ENCODE results near the genes FBXO21, NOS1, RFC5, TMEM233 and CIT.

- PRO-cap, result no peak
Observed at GRCh38 chr12:117140561-117141668, 41.7 kb upstream of the TESC start.

DNA sequence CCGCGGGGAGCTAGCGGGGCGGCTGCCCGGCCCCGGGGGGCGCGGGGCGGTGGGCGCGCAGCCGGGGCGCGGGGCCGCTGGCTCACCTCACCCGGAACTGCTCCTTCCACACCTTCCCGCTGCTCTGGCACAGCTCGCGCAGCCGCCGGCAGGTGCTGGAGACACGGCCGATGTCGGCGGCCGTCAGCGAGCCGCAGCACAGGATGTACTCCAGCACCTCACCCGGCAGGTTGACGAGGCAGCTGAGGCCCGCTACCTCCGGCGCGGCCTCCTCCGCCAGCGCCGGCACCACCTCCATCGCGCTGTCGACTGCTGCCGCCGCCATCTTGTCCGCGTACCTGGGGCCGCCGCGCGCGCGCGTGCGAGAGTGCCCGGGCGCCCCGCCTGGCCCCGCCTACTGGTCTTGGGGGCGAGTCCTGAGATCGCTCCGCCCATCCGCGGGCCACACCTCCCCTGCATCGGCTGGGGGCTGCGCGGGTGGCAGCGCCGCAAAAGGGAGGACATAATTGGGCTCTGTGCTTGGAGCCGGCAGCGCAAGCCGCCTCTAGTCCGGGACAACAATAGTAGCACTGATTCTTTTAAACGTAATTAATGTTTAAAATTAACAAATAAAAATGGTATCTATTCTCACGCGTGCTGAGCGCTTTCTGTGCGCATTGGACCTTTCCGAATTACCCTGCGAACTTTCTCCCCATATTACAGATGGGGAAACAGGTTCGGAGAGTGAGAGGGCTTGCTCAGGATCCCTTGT, at the start of gene FBXO21:
TSS of gene FBXO21 (minus strand) at position 339 of the 751 bp plus-strand sequence.
- PRO-cap, result bidirectional peak, plus-strand start at position 462 of the sequence, minus-strand start at position 334 of the sequence

GRCh38 chr12:117360883-117361846, at the start of gene NOS1:
NOS1 (minus strand) TSS chr12:117361626.
- PRO-cap, result no peak

DNA sequence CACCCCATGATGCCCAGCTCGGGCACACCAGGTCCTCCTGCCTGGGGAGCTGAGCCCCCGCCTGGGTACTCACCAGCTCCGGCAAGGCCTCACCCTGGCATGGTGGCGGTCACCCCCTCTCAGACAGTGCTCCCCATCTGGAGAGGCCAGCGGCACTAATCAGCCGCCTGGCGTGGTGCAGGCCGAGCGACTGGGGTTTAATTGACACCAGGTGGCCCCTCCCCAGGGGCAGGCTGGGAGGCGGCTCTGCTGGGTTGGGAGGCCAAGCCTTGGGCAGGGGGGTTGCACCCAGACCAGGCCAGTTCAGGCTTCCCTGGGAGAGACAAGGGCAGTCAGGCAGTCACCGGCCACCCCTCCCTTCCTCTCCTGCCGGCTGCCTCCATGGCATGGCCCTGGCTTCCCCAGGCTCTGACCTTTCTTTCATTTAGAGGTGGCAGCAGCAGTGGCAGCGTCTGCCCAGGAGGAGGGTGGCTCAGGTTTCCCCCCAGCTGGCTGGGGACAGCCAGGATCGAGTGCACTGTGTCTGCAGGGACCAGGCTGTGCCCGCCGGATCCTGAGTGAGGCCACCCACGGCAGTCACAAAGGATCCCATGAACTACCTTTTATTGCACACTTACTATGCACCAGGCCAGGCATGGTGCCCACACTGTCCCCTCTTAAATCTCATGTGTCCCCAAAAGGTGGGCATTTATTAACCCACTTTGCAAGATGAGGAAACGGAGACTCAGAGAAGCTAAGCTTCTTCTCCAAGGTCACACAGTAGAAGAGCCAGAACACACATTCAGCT, 78.2 kb upstream of the NOS1 start:
- PRO-cap, result no peak

DNA sequence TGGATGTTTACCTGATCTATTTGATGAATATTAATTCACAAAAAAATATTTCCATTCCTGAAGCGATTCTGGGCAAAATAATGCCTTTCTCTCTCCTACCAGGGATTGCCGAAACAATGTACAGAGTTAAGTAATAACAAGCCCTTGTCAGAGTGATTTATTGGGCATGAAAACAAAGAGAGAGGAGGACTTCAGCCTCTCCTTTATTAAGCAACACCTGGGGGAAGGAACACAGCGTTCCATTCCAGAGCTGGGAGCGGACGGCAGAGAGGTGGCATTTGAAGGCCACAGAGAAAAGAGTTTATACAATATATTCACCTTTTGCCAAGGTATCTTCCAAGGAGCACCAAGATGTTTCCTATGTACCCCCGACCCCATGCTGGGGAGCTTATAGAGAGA, 165.8 kb downstream of the KSR2 start:
- PRO-cap, result no peak

- PRO-cap, result bidirectional peak, plus-strand start at chr12:118016771, minus-strand start at chr12:118016543
Observed at GRCh38 chr12:118016421-118017258, at the start of gene RFC5. RFC5 (plus strand) TSS chr12:118016703.

- PRO-cap, result no peak
Observed at GRCh38 chr12:118098071-118098669, 5.6 kb downstream of the VSIG10 start.

DNA sequence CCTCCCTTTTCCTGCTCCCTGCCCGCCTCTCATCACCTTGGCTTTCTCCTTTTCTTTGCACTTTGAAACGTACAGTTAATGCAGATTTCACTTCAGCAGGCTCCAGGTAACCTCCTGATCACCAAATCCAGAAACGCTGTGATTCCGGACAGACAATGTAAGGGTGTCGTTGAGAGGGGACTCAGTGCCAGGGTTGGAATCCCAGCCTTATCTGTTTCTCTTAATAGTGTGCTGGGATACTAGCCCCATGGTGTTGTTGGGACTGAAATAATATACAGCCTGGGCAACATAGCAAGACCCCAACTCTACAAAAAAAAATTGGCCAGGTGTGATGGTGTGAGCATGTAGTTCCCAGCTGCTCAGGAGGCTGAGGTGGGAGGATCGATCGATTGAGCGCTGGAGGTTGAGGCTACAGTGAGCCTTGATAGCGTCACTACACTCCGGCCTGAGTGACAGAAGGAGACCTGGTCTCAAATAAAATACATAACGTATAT, 1.2 kb downstream of the PEBP1 start:
- PRO-cap, result no peak

- PRO-cap, result no peak
Observed at GRCh38 chr12:118308051-118308387, 64.7 kb downstream of the TAOK3 start.

GRCh38 chr12:118374813-118375484, 1.4 kb upstream of the SUDS3 start:
- PRO-cap, result no peak

GRCh38 chr12:118498140-118498607, 121.8 kb downstream of the SUDS3 start:
- PRO-cap, result no peak

DNA sequence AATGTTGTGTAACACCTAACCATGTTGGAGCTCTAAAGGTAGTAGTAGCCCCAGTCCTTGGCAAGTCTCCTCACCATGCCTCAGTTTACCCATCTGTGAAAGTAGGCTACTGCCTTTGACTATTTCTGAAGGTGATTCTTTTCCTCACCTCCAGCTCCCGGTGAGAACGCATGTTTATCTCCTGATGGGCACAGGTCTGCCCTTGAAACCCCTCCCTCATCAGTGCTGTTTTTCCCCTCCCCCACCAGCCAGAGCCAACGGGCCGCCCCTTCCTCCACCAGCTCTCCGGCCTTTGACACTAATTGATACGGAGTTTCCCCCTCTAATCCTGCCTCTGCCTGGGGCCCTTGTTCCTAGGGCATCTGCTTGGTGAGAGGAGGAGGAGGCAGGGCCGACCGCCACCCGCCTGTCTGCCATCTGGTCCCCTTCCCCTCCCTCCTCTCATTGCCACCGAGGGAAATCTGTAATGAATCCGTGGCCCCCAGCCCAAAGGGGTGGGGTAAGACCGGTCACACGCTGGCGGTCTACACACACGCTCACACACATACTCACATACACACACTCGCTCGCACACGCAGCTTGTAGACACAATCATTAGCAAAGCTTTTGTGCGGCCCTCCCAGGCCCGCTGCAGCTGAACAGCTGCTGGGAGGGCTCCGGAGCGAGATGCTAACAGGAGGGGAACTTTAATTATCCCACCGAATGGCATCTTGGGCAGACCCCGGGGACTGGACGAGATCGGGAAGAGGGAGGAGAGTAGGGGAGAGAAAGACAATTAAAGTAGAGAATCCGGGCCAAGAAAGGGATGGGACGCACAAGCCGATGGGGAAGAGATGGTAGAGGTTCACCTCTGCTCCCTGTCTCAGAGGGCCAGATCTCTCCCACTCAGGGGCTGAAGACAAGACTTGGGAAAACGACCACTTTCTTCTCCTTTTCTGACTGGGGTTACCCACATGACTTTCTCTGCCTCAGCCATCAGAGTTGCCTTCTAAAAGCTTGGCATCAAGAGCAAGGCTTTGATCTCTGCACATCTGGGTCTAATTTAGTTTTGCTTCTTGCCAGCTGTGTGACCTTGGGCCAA, 27.5 kb downstream of the SRRM4 start:
- PRO-cap, result no peak

DNA sequence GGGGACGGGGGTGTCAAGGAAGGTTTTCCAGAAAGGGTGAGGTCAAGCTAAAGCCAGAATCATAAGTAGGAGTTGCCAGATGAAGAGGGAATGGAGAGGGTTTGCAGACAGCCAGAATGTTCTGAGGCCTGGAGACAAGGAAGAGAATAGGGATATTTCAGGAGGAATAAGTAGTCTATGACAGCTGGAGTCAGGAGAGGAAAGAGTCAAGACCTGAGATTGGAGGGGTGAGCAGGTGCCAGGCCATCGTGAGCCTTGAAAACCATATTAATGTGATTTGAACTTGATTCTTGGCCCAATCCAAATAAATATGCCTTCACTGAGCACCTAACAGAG, 29.2 kb upstream of the HSPB8 start:
- PRO-cap, result no peak

GRCh38 chr12:119593302-119594060, at the start of gene TMEM233:
TMEM233 (plus strand) TSS chr12:119593774.
- PRO-cap, result no peak

DNA sequence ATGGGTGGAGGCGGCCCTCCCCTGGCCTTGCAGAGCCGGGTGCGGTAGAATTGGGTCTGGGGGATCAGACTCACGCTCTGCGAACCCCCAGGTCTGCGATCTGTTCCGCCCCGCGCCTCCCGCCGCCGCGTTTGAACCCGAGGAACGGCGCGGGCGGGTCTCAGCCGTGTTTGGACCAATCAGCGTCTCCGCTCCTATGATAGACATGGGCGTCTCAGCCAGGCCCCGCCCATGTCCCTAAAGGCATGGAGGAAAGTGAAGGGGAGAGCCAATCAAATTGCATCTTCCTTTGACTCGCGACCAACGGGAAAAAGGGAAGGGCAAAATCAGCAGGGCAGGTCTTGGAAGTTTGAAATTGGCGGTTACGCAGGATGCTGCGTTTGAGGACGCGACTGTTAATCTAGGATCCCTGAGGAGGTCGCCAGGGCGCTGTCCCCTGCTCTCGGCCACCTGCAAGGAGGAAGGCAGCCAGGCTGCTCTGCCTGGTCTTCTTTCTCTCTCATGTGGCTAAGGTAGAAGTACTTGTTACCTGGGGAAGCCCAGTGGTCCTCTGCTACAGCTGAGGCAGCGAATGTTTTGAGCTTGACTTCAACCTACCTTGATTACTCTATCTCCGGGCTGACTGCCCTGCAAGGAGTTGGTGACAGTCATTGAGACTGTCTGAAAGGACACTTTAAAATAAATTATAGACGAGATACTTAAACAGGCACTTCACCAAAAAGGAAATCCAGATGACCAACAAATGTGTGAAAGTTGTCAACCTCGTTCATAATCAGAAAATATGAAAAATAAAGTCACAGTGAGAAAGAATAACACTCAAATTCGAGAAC, at the start of gene CIT:
TSS of gene CIT (minus strand) at position 146 of the 830 bp plus-strand sequence.
- PRO-cap, result bidirectional peak, plus-strand start at position 401 of the sequence, minus-strand start at position 127 of the sequence

- PRO-cap, result no peak
Observed at GRCh38 chr12:119989711-119989938, 589 bp downstream of the BICDL1 start.

DNA sequence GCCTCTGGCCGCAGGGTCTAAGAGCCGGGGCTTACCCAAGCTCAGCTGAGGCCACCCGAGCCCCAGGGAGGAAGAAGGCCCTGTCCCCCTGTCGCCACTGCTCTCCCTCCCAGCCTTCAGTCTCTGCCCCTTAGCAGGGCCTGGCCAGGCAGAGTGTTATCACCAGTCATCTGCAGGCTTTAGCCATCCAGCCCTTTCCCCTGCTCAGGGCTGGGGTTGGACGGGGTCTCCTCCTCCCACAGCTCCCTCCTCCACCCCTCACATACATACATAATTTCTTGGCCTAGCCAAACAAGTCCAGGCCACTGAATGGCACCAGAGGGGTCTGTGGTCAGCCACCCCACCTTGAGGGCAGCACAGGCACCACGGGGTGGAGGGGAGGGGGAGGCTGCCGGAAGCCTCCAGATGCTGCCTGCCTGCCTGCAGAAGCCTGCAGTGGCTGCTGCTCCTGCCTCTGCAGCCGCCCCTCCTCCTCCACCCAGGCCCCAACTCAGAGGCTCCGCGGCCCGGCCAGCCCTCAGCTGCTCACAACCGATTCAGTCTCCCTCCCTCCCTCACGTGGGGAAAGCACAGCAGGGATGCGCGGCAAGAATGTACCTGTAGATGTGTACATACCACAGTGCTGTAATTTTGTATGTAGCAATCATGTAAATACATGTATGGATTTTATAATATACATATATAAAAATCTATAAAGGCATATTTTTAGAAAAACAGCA, 22.7 kb downstream of the RAB35 start:
- PRO-cap, result no peak

DNA sequence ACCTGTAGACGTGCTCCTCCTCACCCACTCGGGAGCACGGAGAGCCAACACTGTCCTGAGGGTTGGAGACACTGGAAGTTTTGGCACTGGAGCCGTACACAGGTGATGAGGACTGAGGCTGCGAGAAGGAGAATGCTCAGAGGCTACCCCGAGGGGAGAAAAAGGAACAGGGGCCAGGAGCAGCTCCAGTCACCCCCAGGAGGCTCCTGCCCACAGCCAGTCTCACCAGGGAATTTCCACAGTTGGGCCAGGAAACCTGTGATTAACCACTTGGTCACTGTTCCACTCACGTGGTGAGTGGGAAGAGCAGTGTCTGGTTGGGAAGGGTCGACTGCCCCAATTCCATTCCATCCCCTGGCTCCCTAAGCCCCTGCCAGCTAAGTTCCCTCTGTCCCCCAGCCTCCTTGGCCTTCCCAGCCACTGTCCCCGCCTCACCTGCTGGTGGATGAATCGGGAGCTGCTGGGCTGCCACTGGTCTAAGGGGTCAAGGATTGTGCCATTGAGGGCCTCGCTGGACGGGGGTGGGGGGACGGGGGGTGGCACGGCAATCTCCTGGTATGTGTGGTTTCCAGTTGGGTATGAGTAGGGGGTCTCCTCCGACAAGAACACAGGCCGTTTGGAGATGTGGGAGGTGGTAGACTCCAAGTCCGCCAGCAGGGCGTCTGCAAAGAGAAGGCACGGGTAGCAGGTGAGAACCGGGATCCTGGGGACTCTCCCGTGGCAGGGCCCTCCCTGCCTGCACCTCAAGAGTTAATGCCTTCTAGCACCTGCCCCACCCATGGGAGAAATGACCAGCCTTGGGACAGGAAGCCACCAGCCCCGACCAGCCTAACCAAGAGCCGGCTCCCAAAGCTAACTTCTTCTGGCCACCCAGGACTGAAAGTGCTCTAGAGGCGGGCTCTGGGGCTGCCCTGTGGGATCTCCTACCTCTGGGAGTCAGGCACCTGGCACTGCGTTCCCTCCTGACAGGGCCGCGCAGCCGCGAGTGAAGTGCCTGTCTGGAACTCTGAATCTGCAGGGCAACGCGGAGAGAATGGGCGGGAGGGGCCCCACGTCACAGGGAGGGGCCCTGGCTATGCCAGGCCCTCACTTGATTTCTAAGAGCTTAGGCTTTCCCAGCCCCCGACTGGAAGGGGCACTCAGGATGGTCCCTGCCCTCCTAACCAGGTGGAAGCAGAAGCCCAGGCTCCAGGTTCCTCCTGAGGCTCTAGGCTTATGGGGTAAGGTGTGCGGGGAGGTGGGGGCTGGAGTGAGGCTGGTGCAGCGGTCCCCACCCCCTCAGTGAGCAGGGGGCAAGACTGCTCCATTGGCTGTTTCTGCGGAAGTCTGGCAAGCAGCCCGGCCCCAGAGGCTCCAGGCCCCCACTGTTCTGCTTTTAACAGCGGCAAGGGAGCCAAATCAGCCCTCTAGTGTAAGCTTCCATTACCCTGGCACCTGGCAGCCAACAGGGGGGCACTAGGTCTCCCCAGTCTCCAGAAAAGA, 23.3 kb upstream of the RPLP0 start:
- PRO-cap, result no peak

DNA sequence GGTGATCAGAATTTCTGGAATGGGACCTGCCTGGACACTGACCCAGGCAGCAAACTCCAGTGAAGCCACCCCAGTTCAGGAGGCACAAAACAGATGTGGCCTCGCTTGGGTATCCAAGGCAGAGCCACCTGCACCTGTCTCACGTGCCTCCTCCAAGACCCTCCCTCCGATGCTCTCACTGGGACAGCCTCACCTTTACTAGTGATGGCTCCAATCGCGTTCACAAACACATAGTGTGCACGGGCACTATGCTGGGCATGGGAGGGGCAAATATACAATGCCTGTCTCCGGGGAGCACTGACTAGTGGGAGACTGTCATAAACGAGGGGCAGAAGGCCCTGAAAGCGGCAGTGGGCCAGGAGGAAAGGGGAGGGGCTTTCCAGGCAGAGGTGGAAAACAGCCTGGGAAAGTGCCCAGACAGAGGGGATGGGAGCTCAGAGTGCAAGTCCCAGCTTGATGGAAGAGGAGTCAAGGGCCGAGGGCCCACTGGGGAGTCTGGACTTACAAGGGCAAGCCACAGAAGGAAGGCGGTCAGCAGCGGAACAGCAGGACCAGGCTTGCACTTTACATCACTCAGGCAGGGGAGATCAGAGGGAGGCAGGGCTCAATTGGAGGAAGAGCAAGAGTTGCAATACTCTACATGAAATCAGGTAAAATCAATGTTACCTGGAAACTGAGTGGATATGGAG, 24.1 kb downstream of the PXN start:
- PRO-cap, result no peak

DNA sequence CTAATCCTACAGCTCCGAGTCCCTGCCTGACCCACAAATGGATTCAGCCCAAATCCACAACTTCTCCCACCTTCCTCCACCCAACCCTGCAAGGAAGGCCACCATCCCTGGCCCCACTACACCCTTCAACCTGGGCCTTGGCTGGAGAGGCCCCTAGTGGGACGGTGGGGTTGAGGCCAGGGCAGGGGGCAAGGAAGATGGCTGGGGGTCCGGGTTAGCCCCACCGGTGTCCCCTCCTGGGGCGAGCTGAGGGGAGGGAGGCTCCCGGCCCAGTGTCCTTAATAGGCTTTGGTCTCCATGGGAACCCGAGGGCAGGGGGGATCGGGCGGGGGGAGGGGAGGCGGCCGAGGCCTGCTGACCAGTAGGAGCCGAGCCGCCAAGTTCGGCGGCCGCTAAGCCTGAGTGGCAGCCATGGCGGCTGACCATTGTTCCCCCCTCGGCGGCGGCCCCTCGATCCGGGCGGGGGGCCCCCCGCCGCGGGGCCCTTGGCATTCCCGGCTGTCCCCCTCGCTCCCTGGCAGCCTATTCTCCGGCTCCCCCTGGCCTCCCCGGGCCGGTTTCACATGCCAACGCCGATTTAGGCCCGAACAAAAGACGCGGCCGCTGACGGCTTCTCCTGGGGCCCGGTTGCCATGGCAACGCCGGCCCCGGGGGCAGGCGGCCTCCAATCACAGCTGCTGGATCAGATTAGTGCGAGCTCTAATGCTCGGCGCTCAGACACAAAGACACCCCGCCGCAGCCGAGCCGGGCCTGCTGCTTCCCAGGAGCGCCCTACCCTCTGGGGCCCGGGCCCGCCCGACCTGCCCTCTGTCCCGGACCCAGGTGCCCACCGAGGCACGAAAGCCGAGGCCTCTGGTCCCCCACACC, 7.5 kb downstream of the MSI1 start:
- PRO-cap, result bidirectional peak, plus-strand start at position 726 of the sequence, minus-strand start at position 518 of the sequence